Kidney epithelial cell (primary cell): Measurements from ENCODE around the gene LYZL1.

DNA sequence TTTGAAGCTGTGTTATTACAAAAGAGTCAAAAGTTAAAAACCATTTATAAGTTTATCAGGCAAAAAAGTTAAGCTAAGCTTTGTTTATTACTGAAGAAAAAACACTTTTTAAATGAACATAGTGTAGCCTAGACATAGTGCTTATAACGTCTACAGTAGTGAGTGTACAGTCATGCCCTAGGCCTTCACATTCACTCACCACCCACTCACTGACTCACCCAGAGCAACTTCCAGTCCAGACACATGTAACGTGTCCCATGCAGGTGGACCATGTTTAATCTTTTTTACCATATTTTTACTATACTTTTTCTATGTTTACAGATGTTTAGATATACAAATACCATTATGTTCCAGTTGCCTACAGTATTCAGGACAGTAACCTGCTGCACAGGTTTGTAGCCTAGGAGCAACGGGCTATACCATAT, 11.1 kb downstream of the MPP7 start:
- RAMPAGE, long total RNA: no peak
- RRBS: no CpG with 5 or more reads among the region's 3 CpGs

- RAMPAGE, long total RNA: no peak
- RRBS: no CpG with 5 or more reads among the region's 7 CpGs
These were observed 2.5 kb downstream of the WAC start for GRCh38 chr10:28535440-28535867.

DNA sequence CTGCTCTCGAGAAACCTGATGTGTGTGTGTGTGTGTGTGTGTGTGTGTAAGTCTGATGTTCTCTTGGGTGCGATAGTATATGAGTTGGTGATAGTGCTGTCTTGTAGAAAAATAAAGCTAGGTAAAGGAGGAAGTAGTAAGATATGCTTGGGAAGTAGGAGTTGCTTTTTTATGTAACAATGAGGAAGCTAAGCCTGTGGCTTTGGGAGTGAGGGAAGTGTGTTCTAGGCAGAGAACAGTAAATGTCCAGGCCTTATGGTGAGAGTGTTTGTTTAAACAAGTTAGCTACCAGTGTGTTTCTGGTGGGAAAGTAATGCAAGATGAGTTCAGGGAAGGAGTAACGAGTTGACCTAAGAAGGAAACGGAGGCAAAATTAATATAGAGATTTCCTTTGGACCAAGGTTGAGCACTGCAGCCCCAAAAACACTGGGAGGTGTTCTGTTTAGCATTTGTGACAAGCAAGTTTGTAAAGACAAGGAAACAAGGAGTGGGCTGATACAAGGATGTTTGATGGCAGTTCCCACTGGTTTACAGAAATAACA, 26.3 kb downstream of the WAC start:
- RAMPAGE, long total RNA: no peak
- RRBS: no CpG with 5 or more reads among the region's 4 CpGs

GRCh38 chr10:28623941-28624609, 53.2 kb upstream of the BAMBI start:
- RAMPAGE, long total RNA: no peak
- RRBS: no CpG with 5 or more reads among the region's 7 CpGs

DNA sequence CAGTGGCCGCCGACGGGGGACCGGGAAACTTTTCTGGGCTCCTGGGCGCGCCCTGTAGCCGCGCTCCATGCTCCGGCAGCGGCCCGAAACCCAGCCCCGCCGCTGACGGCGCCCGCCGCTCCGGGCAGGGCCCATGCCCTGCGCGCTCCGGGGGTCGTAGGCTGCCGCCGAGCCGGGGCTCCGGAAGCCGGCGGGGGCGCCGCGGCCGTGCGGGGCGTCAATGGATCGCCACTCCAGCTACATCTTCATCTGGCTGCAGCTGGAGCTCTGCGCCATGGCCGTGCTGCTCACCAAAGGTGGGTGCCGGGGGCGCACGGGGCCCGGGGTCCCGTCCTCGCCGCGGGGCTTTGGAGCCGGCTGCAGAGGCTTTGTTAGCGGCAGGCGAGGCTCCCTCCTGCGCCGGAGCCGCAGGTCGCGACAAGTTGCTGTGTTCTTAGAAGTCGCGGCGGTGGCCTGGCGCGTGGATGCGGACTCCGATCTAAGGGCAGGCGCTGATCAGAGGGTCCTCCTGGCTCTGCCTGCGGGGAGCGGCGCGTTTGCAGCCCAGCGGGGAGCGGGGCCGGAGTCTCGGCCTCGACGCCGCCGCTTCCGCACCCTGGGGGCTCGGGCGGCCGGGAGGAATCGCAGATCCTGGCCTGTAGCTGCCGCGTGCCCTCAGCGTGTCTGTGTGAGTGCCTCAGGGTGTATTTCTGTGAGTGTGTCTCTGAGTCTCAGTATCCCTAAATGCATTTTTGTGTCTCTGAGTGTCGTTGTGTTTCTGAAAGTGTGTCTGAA, 544 bp downstream of the BAMBI start:
- RAMPAGE, long total RNA: no peak
- RRBS: 1% methylated on average over 33 of the region's 82 CpGs

GRCh38 chr10:28679732-28679876, 2.3 kb downstream of the BAMBI start:
- RAMPAGE, long total RNA: no peak

DNA sequence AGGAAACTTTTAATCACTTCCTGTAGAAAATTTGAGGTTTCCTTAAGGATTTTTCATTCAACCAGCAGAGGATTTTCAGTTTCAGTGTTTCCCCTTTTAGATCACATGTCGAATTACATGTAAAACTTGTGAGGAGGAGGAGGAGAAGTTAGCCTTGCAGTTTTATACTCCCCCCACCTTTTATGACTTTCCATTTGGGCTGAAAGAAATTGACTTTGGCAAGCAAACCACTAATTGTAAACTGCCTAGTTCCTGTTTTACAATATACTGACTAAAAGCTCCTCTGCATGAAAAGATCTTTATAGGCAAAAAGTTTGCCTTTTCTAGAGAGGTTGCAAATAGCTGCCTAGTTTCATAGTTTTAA, 3.0 kb downstream of the BAMBI start:
- RAMPAGE, long total RNA: no peak
- RRBS: no CpG with 5 or more reads among the region's 1 CpG

DNA sequence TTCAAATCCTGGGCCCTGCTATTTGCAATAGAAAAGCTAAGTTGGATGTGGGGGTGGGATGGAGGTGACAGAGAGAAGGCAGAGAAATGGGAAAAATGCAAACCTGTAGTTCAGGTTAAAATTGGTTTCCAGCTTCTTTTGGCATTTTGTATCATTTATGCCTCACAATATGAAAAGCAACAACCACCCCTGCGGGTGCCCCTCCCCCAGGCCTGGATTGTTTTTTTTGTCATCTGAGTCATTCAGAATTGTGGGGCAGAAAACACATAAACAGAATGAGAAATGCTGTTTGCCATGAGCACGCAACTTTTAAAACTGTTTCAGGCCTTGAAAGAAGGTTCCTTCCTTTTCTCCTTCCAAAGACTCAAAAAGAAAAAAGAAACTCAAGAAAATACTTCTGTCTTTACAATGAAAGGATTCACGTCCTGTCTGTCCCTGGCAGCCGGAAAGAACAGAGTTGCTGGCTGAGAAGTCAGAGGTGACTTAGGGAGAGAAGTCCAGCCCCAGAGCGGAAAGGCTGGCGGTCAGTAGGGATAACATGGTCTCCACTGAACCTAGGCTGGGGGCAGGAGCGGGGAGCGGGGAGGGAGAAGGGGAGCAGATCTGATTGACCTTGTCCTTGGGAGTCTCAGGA, 133.1 kb downstream of the BAMBI start:
- RAMPAGE, long total RNA: no peak
- RRBS: no CpG with 5 or more reads among the region's 8 CpGs

GRCh38 chr10:28897526-28898287, 220.4 kb downstream of the BAMBI start:
- RAMPAGE, long total RNA: no peak
- RRBS: 67% methylated on average over 4 of the region's 24 CpGs

DNA sequence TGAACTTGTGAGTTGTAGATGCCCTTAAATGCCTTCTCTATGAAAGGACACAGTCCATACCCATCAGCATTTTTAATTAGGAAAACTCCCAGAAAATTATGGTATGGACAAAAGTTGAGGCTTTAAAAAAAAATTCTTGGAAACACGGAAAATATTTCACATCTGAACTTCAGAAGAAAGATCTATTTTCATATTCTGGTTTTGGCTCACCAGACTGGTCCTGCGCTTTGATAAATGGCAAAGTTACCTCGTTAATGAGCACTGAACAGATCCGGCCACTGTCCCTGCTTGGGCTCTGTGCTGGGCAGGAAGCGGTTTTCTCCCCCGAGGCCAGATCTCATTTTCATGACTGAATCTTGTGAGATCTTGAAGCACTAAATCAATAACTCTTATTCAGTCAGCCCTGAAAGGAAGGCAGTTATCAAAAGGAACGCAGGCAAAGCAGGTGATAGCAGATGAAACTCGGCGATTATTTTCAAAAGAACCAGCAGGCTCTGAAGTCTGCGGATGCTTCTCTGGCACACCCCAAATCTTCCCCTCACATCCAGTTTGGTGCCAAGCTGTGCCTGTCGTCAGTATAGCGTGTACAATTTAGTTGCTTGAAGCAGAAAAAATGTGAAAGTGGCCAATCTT, 228.6 kb downstream of the BAMBI start:
- RAMPAGE, long total RNA: no peak
- RRBS: no CpG with 5 or more reads among the region's 12 CpGs

DNA sequence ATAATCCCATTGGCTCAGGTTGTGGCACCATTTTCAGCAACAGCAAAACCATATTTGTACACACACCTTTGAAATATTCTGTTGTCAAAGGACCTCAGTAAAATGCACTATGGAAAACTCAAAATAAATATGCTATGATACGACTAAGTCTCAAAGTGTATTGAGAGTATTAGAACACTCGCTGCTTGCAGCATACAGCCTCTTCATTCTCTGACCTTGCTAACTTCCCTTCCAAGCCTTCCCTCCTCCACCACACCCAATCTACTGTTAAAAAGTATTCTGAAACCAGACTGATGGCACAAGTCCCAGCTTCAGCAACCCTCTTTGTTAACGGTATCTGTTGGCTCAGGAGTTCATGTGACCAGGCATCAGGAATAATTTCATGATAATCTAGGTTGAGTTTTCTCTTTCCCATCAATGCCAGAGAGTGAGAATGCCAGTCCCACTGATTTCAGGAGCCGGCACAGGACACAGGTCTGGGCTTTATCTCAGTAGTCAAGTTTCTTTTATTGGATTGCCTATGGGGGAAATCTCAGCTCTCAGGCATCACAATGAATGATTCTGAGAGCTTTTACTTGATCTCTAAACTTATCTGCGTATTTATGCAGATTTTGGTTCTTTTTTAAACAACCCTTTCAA, 231.1 kb upstream of the LYZL1 start:
- RAMPAGE, long total RNA: no peak
- RRBS: no CpG with 5 or more reads among the region's 5 CpGs

DNA sequence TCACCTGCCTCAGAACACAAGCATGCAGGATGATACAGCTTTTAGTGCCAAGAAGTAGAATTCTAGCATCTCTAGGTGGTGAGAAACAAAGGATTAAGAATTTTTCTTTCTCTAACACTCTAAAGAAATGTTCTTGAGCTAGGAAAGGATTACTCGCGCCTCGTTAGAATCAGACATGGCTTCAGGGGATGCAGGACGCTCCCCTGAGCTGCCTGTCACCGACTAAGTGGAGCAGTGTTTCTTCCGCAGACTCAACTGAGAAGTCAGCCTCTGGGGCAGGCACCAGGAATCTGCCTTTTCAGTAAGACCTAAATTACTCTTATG, at the start of gene LYZL1:
TSS of gene LYZL1 (plus strand) at position 141 of the 324 bp plus-strand sequence.
- RAMPAGE, long total RNA: no peak
- RRBS: no CpG with 5 or more reads among the region's 6 CpGs

GRCh38 chr10:29472154-29473052, 162.4 kb downstream of the SVIL start:
- RAMPAGE, long total RNA: no peak
- RRBS: no CpG with 5 or more reads among the region's 5 CpGs

GRCh38 chr10:29617855-29618265, 16.9 kb downstream of the SVIL start:
- RAMPAGE, long total RNA: no peak
- RRBS: no CpG with 5 or more reads among the region's 8 CpGs

GRCh38 chr10:29647146-29647480, 12.3 kb upstream of the SVIL start:
- RAMPAGE, long total RNA: no peak
- RRBS: no CpG with 5 or more reads among the region's 1 CpG

- RAMPAGE, long total RNA: no peak
- RRBS: no CpG with 5 or more reads among the region's 6 CpGs
These were observed 93.9 kb upstream of the SVIL start for GRCh38 chr10:29728579-29729143.

DNA sequence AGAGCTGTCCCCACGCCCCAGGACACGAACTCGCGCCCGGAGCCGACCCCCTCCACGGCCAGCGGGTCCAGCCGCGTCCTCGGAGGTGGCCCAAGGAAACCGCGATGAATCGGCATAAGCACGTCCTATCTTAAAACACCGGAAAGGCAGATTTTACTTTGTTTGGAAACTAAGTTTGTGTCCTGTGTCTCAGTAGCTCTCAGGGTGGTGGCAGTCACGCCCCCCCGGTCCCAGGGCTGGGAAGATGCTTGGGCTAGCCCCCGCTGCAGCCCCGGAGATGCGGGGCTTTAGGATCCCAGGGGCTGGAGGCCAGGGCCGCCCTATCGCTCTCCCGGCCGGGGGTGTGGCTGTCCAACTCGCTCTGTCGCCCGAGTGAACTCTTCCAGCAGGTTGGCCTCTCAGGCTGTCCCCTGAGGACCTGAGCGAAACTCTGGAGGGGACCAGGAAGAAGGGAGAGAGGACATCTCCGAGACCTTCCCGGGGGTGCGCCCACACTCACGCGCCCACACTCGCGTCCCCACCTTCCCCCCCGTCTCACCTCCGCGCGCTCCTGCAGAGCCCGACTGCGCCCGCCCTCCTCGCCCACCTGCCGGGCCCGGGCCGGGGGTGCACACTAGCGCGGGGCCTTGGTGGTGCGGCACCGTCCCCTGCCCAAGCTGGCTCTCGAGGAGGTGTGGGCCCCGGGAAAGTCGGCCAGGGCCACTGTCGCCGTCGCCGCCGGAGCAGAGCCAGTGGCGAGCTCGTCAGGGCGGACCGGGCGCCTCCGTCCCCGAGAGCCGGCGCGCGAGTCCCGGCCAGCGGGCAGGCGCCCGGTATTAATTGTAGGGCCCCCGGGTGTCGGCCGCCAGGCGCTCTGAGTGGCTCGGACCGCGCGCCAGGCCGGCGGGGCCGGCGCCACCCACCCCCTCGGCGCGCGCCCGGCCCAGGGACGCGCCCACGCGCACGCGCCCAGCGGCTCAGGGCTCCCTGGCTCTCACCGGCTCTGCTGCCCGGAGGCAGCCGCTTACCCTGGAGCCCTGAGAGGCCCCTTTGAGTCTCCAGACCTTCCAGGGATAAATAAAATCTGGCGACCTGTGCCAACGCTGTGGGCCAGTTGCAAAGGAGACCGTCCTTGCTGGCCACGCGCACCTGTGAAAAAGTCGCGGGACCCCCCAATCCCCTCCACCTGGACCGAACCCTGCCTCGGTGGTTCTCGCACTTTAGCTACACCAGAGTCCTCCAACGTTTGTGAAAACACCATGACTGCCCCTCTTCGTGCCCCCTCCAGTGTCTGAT, 101.8 kb upstream of the SVIL start:
- RAMPAGE, long total RNA: no peak
- RRBS: 2% methylated on average over 39 of the region's 113 CpGs

DNA sequence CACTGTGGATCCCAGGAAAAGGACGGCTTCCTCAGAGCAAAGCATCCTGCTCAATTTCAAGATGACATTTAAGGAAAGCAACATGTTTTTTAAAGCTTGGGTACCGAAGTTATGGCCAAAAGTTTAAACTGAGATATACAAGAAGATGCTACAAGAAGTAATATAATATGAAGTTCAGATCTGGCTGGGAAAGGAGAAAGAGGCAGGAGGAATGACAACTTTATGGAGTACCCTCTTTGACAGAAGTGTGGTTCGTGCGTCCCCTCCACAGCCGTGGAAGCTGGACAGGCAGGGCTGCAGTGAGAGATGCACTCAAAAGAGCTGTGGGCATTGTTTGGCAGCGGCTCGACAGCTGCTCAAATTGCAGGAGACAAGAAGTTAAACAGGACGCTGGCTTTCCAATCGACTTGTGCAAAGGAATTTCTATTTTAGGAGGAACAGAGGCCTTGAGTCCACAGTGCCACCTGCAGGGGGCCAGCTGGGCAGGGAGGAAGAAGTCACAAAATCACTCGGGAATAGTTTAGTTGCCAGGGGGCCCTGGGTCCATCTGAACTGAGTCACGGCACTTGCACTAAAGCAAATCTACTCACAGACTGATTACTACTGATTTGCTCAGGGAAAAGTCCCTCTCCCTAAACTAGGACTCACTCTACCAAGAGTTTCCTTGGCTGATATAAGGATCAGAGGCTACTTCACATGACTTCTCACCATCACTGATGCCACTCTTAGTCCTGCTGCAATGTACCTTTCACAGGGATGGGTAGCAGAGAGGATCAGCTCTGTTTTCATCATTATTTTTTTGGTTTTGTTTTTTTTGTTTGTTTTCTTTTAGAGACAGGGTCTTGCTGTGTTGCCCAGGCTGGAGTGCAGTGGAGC, 201.0 kb downstream of the JCAD start:
- RAMPAGE, long total RNA: no peak
- RRBS: no CpG with 5 or more reads among the region's 11 CpGs

DNA sequence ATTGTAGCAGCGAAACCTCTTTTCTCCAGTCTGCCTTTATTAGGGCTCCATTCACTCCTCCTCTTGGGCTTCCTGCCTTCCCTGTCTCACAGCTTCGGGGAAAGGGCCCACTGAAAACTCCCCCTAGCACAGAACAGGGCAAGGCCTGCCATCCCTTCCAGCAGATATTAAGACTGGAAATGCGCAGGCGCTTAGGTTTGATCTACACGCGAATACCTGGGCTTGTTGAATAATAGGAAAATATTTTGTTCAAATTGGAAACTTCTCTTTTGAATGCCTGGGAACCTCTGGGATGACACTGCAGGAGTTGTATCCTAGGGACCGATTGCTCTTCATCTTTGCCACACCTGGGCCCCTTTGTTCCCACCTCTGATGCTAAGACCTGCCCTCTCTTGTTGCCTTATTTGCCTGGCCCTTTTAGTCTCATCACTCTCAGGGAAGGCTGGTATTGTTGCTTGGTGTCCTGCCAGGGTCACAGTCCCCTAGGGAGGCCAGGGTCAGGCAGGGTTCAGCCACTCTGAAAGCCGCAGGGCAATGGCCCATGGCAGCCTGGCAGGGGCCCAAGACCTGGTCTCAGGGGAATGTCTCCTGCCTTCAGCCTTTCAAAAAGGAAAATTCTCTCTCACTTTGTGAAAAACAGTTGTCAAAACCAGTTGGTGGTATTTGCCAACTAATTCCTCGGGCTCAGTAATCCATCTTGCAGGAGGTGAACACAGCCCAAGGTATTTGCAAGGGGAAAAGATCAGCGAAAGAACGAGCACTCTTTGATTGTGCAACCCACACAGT, 101.7 kb downstream of the JCAD start:
- RAMPAGE, long total RNA: no peak
- RRBS: no CpG with 5 or more reads among the region's 11 CpGs

DNA sequence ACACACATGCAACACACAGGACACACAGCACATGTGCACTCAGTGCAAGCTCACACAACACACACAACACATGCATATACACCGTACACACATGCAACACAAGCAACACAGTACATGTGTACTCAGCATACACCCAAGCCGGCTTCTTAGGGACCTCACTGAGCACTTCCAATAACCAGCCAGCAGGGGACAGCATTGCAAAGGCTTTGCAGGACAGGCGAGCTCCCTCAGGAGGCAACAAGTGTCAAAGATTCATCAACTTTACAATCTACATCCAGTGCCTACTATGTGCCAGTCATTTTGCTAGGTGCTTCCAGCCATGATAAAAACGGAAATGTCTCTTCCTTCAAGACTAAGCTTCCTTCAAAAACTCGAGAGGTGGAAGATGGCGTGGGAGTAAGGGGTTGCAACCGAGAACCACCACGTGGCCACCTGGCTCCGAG, 61.0 kb downstream of the JCAD start:
- RAMPAGE, long total RNA: no peak
- RRBS: no CpG with 5 or more reads among the region's 9 CpGs